Spleen (tissue), 7 donors: ENCODE measurements around the gene MROH2A.

DNA sequence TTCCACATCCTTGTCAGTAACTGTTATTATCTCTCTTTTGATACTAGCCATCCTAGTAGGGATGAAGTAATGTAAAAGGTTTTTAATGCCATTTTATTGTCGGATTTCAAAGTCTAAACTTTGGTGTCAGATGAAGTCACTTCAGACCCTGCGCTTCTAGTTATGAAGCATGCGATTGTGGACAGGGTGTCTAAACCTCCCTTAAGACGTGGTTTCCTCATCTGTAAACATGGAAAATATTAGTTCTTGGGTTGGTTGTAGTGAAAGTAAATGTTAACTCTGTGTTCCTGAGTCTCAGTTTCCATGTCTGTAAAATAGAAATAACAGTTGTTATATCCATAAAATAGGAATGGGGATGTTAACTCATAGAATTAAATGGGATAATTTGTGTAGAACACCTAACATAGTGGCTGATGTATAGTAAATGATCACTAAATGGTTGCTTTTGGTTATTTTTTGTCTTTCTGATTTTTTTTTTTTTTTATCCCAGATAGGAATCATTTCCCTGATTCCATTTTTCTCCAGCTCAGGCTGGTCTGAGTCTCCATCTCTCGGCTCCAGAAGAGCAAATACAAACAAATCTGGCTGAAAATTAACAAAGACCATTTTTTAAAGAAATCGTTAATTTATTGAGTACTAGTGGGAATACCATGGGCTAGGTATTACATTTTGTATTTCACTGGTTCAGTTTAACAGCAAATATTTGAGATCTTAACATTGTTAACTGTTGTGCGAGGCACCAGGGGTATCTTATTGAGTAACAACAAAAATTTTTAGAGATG lies 4.9 kb downstream of the DGKD start:
- PRO-cap, 4 experiments = peak in 1 of 4 experiments; most common minus-strand start position 158 of the sequence (in 1)
- RAMPAGE, long total RNA, 4 experiments = no peak in any of the 4 experiments

- PRO-cap, 4 experiments = peak in 3 of 4 experiments; most common plus-strand start chr2:233387579 (in 1); most common minus-strand start chr2:233387748 (in 3)
- RAMPAGE, long total RNA, 4 experiments = no peak in any of the 4 experiments
Observed at GRCh38 chr2:233387244-233388067, 33.2 kb downstream of the DGKD start.

DNA sequence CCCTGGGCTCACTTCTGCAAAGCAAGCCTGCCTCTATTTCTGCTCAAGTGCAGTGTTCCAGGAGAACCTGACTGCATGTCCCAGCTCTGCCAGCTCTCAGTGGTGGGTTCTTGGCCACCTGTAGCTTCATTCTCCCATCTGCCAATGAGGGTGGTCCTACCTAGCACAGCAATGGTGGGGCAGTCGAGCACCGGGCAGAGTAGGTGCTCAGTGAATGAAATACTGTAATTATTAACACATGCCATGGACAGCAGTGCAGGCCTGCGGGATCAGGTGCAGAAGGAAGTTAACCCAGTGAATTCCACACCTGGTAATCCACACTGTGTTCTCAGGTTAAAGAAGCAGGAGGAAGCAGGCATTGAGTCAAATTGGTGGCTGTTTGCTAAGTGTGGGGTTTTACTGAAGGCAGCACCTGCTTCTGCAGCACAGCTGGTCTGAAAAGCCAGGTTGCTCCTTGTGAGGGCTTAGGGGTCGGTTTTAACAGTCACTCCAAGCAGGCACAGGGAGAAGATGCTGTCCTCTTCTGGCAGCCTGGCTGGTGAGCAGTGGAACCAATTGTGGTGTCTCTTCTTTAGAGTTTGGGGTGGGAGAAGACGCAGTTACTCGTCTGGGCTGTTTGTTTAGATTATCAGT lies 54.3 kb downstream of the DGKD start:
- PRO-cap, 4 experiments = no peak in any of the 4 experiments
- RAMPAGE, long total RNA, 4 experiments = no peak in any of the 4 experiments

- PRO-cap, 4 experiments = peak in 2 of 4 experiments; most common minus-strand start chr2:233520252 (in 2)
- RAMPAGE, long total RNA, 4 experiments = no peak in any of the 4 experiments
Observed at GRCh38 chr2:233519959-233520556, 46.5 kb downstream of the USP40 start.

DNA sequence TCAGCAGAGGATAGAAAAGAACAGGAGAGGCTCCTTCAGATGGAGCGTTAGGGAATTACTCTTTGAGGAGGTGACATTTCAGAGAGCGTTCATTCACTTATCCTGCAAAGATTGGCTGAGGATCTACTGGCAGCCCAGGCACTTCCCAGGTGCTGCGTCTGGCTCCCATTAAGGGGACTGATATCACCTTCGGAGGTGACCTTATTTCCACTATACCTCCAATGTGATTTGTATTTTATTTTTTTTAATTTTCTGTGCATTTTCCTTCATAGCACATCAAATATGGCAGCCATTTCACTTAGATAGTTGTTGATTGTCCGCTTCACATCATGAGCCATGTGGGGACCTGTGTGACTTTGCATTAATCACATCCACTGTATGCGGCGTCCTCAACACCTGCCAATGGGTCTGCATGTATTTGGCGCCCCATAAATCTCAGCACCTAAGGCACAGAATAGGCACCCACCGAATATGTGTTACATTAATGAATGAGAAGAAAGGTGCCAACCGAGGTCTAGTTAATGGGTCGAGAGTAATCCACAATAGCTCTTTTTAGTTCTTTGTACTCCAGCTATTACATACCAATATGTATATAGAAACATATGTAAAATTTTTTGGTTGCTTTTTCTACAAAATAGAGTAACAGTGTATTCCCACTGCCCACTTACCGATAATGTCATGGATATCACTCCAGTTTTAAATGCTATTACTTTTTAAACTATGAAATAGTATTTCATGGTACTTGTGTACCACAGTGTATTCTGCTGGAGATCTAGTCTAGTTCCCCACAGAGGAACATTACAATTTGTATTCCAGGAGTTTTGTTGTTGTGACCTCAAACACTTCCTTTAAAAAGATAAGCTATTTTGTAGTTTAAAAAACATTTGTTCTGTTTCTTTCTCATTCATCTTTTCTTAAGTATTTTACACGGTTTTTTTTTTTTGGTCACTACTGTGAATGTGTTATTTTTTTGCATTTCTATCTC lies 2.0 kb downstream of the UGT1A1 start:
- PRO-cap, 4 experiments = no peak in any of the 4 experiments
- RAMPAGE, long total RNA, 4 experiments = no peak in any of the 4 experiments

DNA sequence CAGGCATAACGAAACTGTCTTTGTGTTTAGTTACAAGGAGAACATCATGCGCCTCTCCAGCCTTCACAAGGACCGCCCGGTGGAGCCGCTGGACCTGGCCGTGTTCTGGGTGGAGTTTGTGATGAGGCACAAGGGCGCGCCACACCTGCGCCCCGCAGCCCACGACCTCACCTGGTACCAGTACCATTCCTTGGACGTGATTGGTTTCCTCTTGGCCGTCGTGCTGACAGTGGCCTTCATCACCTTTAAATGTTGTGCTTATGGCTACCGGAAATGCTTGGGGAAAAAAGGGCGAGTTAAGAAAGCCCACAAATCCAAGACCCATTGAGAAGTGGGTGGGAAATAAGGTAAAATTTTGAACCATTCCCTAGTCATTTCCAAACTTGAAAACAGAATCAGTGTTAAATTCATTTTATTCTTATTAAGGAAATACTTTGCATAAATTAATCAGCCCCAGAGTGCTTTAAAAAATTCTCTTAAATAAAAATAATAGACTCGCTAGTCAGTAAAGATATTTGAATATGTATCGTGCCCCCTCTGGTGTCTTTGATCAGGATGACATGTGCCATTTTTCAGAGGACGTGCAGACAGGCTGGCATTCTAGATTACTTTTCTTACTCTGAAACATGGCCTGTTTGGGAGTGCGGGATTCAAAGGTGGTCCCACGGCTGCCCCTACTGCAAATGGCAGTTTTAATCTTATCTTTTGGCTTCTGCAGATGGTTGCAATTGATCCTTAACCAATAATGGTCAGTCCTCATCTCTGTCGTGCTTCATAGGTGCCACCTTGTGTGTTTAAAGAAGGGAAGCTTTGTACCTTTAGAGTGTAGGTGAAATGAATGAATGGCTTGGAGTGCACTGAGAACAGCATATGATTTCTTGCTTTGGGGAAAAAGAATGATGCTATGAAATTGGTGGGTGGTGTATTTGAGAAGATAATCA lies 5.6 kb upstream of the MROH2A start:
- PRO-cap, 4 experiments = no peak in any of the 4 experiments
- RAMPAGE, long total RNA, 4 experiments = no peak in any of the 4 experiments

DNA sequence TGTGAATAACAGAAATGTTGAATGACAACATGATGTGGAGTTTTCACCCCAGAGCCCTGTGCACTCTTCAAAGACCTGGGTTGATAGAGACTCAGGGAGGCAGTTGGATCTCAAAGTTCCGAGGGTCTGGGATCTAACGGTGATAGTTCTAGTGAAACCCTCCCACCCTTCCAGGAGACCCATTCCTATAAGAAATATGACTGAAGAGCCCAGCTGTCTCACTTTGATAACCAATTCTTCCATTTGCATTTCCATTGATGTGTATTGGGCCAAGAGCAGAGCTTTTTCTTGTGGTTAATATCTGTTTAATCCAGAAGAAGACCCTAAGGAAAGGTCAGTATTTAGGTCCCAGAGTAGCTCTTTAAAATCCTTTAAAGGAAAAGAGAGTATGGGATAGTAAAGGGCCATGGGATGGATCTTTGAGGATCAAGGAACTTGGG lies at the start of gene MROH2A:
MROH2A (plus strand) TSS at position 182 of the 440 bp plus-strand sequence.
- PRO-cap, 4 experiments = no peak in any of the 4 experiments
- RAMPAGE, long total RNA, 4 experiments = no peak in any of the 4 experiments

GRCh38 chr2:233832882-233833520 lies 21.3 kb downstream of the HJURP start:
- PRO-cap, 4 experiments = no peak in any of the 4 experiments
- RAMPAGE, long total RNA, 4 experiments = no peak in any of the 4 experiments

DNA sequence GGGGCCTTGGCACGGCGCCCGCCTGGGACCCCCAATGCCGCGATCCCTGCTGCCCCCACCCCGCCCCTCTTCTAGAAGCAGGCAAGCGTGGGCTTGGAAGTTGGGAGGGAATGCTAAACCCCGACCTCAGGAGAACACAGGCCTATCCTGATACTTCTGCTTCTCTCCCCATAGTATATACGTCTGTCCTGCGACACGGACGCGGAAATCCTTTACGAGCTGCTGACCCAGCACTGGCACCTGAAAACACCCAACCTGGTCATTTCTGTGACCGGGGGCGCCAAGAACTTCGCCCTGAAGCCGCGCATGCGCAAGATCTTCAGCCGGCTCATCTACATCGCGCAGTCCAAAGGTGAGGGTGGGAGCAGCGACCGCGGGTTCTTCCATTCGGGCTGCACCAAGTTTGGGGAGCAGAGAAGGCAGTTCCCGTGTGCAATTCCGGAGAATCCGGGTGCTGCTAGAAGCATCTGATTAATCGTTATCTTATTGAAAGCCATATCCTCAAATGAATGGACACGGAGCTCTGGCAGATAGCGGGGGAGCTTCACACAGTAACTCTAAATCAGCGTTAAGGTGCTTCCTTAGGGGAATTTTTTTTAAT lies 21.8 kb downstream of the TRPM8 start:
- PRO-cap, 4 experiments = no peak in any of the 4 experiments
- RAMPAGE, long total RNA, 4 experiments = no peak in any of the 4 experiments

- PRO-cap, 4 experiments = no peak in any of the 4 experiments
- RAMPAGE, long total RNA, 4 experiments = no peak in any of the 4 experiments
Observed at GRCh38 chr2:233981809-233982393, 64.7 kb downstream of the TRPM8 start.

DNA sequence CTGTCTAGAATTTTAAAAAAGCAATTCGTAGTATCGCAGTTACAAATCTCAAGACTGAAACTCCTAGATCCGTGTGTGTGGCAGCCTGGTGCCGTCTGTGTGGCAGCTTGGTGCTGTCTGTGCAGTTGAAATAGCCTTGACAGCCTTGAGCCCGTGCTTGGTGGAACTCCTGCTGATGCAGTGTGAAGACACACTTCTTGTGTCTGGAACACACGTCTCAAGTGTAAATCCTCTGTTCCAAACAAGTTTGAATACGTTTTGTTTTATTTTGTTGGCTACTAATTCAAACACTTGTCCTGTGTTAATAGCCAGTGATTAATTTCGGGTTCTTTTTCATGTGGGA lies 152.6 kb downstream of the SPP2 start:
- PRO-cap, 4 experiments = no peak in any of the 4 experiments
- RAMPAGE, long total RNA, 4 experiments = no peak in any of the 4 experiments

DNA sequence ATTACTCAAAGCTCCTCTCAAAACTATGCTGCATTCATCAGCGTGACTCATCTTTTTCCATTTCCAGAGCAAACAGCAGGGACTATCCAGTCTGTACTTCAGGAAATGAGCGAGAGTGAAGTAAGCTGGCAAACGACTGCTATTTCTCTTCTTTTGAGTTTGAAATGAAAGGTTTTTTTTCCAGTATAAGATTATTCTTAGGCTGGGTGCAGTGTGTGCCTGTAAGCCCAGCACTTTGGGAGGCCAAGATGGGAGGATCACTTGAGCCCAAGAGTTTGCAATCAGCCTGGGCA lies 152.9 kb downstream of the SPP2 start:
- PRO-cap, 4 experiments = no peak in any of the 4 experiments
- RAMPAGE, long total RNA, 4 experiments = no peak in any of the 4 experiments

DNA sequence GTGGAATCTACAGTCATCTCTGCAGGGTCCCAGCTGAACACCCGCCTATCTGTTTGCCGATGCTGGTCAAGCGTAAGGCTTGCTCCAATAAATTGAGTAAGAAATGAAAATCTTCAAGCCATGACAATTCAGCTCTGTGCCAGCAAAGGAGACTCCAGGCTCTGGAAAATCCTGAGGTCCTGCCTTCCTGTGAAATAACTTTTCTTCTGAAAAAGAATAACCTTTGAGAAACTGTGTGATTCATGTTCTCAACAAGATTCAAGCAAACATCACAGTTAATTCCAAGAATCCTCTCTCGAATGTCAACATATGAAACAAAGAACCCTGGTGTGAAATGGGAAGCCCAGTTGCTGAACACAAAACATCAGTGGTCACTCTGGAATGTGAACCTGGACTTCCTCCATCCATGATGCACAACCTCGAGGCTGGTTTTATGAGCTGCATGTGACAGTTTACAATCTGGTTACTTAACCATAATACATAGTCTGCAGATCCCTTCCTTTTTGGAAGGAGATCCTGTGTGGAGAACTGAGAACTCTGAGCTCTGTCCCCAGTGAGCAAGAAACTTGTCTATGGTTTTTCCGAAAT lies 201.3 kb downstream of the SPP2 start:
- PRO-cap, 4 experiments = no peak in any of the 4 experiments
- RAMPAGE, long total RNA, 4 experiments = no peak in any of the 4 experiments

DNA sequence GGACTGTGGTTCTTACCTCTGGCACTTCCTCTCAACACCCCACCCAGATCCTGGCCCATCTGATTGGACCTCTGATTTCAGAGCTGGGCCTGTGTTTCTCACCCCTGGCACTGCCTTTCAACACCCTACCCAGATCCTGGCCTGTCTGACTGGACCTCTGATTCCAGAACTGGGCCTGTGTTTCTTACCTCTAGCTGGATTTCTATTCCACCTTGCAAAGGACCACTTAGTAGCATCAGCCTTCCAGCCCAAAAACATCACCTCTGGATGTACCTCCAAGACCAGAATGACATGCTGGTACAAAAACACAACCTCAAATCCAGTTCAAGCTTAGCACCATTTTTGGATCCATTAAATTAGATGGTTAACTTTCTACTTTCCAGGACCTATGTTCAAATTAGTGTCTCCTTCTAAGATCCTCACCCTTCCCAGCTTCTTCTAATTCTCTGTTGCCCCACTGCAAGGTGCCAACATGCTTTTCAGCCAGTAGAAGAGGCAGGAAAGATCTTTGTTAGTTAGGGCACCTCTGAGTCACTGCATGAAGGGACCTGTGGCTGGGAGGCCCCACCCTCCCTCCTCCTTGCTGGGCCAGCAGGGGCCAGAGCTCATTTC lies 128.4 kb downstream of the ARL4C start:
- PRO-cap, 4 experiments = no peak in any of the 4 experiments
- RAMPAGE, long total RNA, 4 experiments = no peak in any of the 4 experiments

DNA sequence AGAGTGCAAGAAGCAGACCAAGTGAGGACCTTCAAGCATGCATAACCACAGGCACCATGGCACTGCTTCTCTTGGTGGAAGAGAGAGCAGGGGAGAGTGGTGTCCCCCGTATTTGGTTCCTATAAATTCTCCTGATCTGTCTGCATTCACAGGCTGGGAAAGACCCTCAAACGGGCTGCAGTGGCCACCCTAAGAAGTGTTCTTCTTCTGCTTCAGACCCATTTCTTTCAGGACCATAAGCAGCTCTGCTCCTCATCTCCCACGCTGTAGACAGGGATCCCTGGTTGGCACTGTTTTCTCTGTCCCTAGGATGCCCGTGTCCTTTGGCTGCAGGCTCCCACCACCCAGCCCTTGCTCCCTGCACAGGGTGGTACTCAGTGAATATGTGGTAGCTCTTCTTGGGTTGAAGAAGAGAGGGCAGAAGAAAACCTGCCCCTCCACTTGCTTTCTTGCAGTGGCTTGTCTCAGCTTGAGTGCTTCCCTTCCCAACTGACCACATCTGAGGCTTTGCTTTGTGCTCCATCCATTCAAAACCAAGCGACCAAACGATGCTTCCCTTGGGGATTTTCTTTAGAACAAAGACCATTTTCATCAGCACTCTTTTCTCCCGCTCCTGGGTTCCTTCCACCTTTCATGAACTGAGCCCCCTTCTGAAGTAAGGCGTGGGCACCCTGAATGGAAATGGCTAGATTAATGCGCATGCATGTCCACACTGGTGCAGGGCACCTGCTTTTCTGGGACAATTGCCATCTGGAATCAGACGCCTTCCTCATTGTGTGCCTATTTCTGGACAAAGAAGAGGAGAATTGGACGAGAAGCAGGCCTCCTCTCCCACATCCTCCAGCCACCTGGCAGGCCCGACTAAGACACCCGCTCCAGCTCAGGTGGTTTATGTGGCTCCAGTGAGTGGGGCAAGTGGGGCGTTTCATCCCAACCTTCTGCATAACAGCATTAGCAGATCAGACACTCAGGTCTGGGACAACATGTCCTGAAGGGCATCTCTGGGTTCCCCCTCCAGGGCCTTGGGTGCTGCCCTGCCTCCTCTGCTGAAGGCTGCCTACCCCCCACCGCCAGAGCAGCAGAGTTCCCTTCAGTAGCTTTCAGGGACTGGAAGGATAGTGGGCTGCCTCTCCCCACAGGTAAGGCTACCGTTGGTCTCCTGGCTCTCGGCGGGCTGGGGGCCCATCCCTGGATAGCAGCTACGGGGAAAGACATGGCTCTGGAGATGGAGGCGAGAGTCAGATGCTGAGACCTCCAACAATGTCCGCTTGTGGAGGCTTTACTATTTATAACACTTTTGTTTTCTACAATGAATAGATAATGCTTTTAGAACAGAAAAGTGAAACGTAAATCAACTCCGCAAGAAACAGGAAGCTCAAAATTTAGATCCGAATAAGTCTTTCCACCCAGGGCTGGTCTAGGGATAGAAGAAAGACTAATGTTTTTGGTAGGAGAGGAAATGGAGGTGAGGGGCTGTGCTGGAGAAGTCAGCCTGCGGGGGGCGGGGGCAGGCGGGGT lies 58.9 kb downstream of the ARL4C start:
- PRO-cap, 4 experiments = peak in 1 of 4 experiments; most common plus-strand start position 793 of the sequence (in 1)
- RAMPAGE, long total RNA, 4 experiments = no peak in any of the 4 experiments

- PRO-cap, 4 experiments = no peak in any of the 4 experiments
- RAMPAGE, long total RNA, 4 experiments = no peak in any of the 4 experiments
Observed at GRCh38 chr2:234493127-234493528, 3.8 kb downstream of the ARL4C start.

- PRO-cap, 4 experiments = peak in 3 of 4 experiments; most common plus-strand start chr2:234630930 (in 3)
- RAMPAGE, long total RNA, 4 experiments = no peak in any of the 4 experiments
Observed at GRCh38 chr2:234630753-234631131, 133.9 kb upstream of the ARL4C start.

GRCh38 chr2:234632494-234632868 lies 135.6 kb upstream of the ARL4C start:
- PRO-cap, 4 experiments = no peak in any of the 4 experiments
- RAMPAGE, long total RNA, 4 experiments = no peak in any of the 4 experiments

GRCh38 chr2:234772786-234773161 lies 179.0 kb upstream of the SH3BP4 start:
- PRO-cap, 4 experiments = peak in 1 of 4 experiments; most common minus-strand start chr2:234772905 (in 1)
- RAMPAGE, long total RNA, 4 experiments = no peak in any of the 4 experiments

DNA sequence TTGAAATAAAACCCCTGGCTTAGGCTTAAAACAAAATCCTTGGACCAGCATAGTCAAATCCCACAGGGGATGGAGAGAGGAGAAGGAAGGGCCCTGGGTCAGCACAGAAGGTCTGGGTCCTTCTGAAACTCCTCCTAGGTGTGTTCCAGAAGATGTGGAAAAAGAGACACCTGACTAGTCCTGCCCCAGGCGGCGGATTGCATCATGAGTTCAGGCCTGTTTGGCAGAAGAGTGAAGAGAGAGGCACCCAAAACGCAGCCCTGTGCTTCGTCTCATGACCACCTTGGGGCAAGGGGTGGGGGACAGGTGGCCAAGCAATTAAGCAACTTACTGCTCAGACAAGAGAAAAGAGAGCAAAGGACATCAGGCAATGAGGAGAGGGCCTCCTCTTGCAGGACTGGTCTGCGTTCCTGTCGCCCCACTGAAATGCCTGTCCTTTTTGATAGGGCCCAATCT lies 104.7 kb upstream of the SH3BP4 start:
- PRO-cap, 4 experiments = no peak in any of the 4 experiments
- RAMPAGE, long total RNA, 4 experiments = no peak in any of the 4 experiments